Cerebellum (tissue), 5 donors: ENCODE measurements around a stretch of chr16.

GRCh38 chr16:81136910-81137596 is 40.9 kb upstream of the GCSH start:
- PRO-cap, 3 experiments = no peak in any of the 3 experiments
- RAMPAGE, long total RNA = no peak

- PRO-cap, 3 experiments = no peak in any of the 3 experiments
- RAMPAGE, long total RNA = no peak
Observed at GRCh38 chr16:81141361-81141613, 45.1 kb upstream of the GCSH start.

- PRO-cap, 3 experiments = no peak in any of the 3 experiments
- RAMPAGE, long total RNA = no peak
Observed at GRCh38 chr16:81274716-81275383, 36.4 kb downstream of the BCO1 start.

DNA sequence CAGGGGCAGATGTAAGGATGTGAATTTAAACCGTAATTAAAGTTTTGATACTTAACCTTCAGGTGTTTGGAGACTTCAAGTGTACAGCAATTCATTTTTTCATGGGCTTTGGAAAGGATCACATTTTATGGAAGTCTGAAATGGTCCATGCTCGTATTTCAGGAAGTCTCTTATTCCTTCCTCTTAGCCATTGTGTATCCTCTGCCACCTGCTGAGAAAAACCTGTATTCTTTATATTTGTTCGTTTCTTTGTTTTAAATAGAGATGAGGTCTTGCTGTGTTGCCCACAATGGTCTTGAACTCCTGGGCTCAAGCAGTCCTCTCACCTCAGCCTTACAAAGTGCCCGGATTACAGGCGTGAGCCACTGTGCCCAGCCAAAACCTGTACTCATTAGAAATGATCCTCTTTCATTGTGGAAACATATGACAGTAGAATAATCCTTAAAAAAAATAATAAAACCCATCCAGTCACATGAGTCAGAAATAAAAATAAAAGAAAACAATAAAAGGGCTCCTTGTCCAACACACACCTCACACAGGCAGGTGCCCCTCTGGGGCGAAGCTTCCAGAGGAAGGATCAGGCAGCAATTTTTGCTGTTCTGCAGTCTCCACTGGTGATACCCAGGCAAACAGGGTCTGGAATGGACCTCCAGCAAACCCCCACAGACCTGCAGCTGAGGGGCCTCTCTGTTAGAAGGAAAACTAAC is 25.3 kb downstream of the GAN start:
- PRO-cap, 3 experiments = no peak in any of the 3 experiments
- RAMPAGE, long total RNA = no peak

- PRO-cap, 3 experiments = no peak in any of the 3 experiments
- RAMPAGE, long total RNA = no peak
Observed at GRCh38 chr16:81442495-81443431, 1.8 kb upstream of the CMIP start.

DNA sequence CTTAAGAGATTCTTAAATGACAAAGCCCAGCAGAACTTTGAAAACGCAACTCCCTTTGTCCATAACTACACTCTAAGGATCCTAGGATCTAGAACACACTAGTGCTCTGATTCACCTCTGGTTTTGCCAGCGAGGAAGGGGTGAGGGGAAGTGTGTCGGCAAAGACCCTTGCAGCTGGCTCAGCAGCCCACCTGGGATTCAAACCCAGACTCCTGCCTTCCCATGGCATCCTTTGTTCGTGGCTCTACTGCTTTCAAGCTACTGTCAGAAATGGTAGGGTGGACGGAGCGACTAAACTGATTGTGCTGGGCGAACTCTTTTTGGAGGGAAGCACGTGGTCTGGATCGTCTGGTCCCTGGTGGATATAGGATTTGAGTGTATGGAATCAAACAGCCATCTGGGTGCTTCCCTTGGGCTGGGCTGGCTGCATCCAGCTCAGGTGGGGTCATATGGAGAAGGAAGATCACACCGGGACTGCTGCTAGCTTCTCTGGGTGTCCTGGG is 8.4 kb downstream of the CMIP start:
- PRO-cap, 3 experiments = no peak in any of the 3 experiments
- RAMPAGE, long total RNA = no peak

- PRO-cap, 3 experiments = no peak in any of the 3 experiments
- RAMPAGE, long total RNA = no peak
Observed at GRCh38 chr16:81487188-81487690, 42.6 kb downstream of the CMIP start.

GRCh38 chr16:81581733-81582159 is 137.1 kb downstream of the CMIP start:
- PRO-cap, 3 experiments = no peak in any of the 3 experiments
- RAMPAGE, long total RNA = no peak

DNA sequence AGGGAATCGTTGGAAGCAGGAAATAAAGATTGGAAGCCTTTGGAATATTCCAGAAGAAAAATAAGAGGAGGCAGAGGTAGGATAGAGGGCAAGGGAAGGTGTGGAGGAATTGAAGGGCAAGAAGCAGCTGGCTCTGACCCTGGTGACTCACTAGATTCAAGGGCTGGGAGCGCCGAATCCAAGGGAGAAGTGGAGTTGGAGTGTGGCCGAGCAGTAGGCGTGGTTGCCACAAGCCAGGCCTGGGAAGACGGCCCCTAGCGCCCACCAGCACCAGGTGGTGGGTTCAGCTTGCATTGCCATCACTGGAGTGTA is 139.3 kb downstream of the CMIP start:
- PRO-cap, 3 experiments = no peak in any of the 3 experiments
- RAMPAGE, long total RNA = no peak

GRCh38 chr16:81652160-81653333 is 126.5 kb upstream of the PLCG2 start:
- PRO-cap, 3 experiments = no peak in any of the 3 experiments
- RAMPAGE, long total RNA = no peak

DNA sequence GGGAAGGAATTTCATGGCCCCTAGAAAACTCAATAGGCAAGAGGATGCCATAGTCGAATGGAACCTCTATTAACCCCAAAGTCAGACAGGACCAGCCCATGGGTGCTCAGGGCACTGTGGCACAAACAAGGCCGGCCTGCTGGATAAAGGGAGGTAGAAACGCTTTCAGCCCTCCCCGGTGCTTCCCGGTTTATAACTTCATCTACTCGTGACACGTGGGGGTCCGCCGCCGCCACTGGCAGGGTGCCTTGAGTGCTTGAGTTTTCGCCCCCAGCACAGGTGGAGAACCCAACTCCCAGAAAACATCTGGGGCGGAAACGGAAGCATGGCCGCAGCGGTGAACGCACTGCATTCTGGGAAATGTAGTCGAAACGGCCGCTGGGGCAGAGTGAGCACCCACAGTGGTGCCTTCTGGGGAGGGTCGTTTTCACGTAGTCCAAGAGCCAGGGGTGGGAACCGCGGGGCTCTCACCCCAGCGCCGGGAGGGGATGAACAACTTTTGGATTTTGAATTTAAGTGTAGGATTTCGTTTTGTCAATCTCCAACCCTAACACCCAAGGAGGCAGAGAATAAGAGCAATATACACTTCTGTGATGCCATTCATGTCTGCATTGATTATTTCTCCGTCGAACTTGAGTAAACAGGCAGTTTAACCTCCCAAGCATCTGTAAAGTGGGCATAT is 32.9 kb upstream of the PLCG2 start:
- PRO-cap, 3 experiments = peak in 1 of 3 experiments; most common minus-strand start position 299 of the sequence (in 1)
- RAMPAGE, long total RNA = no peak

DNA sequence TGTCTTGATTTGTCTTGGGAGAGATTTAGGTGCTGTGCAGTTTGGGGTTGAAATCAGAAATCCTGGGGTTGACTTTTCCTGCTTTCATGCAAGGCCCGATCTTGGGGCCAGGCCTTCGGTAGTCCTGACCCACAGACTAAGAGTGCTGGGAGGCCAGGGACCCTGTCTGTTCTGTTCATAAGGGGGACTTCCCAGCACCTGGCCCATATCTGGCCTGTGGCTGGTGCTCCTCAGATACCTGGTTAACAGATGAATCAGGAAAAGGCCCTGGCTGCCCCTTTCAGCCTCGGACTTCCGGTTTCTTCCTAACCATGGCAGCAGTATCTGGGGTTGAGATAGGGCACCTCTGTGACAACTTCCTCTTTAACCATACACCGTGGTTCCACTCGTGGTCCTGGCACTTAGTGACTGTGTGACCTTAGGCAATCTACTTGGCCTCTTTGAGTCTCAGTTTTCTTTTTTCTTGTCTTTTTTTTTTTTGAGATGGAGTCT is 18.3 kb downstream of the PLCG2 start:
- PRO-cap, 3 experiments = no peak in any of the 3 experiments
- RAMPAGE, long total RNA = no peak

GRCh38 chr16:82655235-82655805 is 28.6 kb downstream of the CDH13 start:
- PRO-cap, 3 experiments = no peak in any of the 3 experiments
- RAMPAGE, long total RNA = no peak

- PRO-cap, 3 experiments = no peak in any of the 3 experiments
- RAMPAGE, long total RNA = no peak
Observed at GRCh38 chr16:83965405-83966243, 2.4 kb upstream of the NECAB2 start.

DNA sequence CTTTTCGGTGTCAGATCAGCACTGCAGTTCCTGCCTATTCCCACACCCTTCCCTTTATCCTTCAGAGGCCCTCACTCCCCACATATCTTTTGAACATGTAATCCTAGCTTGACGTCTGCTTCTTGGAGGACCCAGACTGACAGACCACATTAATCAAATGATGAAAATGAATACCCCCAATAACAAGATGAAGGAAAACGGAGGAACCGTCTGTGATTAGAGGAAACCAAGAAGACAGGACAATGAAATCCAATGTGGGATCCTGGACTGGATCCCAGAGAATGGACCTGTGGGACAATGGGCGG is 36.0 kb downstream of the MBTPS1 start:
- PRO-cap, 3 experiments = no peak in any of the 3 experiments
- RAMPAGE, long total RNA = no peak

DNA sequence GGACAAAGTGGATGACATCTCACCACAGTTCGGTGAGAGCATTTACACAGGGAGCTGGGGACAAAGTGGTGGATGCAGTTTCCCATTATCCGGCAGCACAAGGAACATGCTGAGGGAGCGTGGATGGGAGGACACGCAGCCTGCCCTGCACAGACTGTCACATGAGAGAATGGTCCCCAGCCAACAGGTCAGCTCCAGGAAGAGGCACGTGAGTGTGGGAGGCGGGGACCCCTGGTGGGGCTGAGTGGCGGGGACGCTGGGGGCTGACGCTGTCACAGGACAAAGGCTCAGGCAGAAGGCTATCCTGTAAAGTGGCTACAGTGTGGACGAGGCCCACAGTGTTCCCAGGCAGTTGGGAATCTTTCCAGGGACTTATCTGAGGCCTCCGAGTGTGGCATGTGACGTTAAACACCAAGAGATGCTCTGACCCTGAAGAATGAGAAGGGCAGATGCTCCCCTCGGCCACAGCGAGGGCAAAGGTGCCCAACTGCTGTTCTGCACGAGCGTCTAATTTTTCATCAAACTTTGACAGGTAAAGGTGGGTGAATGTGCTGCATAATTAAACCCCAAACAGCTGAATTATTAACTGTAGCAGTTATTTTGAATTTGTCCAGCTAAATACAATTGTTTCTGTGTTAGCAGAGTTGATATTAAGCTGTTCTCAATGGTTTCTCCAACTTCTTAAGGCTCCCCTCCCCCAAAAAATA is 30.3 kb downstream of the MBTPS1 start:
- PRO-cap, 3 experiments = no peak in any of the 3 experiments
- RAMPAGE, long total RNA = no peak

GRCh38 chr16:84283963-84284691 is 10.6 kb upstream of the WFDC1 start:
- PRO-cap, 3 experiments = no peak in any of the 3 experiments
- RAMPAGE, long total RNA = no peak

GRCh38 chr16:84320496-84320748 is 25.7 kb downstream of the WFDC1 start:
- PRO-cap, 3 experiments = no peak in any of the 3 experiments
- RAMPAGE, long total RNA = no peak

GRCh38 chr16:84396050-84397141 is 28.1 kb downstream of the ATP2C2 start:
- PRO-cap, 3 experiments = no peak in any of the 3 experiments
- RAMPAGE, long total RNA = no peak

DNA sequence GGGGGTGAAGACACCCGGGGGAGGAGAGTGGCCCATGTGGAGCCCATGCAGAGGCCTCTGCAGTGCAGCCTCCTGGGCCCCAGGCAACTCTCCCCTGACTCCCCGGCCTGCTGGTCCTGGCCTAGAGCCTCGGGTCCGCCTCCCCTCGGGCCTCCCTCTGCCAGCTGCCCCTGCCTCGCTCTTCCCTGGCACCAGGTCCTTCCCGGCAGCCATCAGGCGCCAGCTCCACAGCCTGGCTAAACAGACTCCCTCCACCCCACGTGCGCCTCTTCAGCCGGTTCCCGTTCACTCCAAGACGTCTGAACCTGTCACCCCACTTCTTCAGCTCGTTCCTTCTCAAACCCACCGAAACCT is 538 bp upstream of the MEAK7 start:
- PRO-cap, 3 experiments = peak in 1 of 3 experiments; most common plus-strand start position 194 of the sequence (in 1); most common minus-strand start position 96 of the sequence (in 1)
- RAMPAGE, long total RNA = no peak